Heart (tissue), 3 donors: ENCODE measurements around the genes MFSD6 and NAB1.

GRCh38 chr2:189469868-189470309 is 28.6 kb downstream of the WDR75 start:
- RAMPAGE, long total RNA, 2 experiments, result no peak in any of the 2 experiments

GRCh38 chr2:189552257-189552858 is 28.2 kb downstream of the SLC40A1 start:
- RAMPAGE, long total RNA, 2 experiments, result no peak in any of the 2 experiments

DNA sequence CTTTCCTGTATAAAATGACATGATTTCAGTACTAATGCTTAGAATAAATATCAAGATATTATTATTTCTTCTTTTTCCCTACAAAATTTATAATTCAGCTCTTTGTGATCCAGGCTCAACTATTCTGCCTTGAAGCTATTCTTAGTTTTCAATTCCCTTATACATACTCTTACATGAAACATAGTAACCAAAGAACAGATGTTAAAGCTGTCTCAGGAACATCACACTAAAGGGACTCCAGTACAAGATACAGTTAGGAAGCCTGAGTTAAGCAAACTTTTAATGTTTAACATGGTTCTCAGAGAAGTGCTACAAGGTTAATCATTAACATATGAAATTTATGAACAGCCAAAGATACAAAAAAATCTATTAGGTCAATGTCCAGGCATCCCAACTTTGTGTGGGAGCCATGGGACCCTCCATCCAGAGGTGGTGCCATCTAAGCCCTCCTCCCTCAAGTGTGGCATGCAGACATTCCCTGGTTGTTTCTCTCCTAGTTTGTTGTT is 5.9 kb downstream of the SLC40A1 start:
- RAMPAGE, long total RNA, 2 experiments, result no peak in any of the 2 experiments

DNA sequence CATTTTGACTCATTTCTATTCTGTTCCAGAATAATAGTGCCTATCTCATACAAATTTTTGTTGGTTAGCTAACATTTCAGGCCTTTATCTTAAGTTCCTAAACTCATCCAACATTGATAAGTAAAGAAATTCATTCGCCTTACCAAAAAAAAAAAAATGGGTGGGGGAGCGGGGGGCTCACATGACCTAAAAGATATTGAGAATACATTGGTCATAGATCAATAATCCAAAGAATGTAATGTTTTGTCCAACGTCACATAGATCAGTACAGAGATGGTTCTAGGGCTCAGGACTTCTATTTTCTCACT is 17.6 kb upstream of the ASDURF start:
- RAMPAGE, long total RNA, 2 experiments, result no peak in any of the 2 experiments

DNA sequence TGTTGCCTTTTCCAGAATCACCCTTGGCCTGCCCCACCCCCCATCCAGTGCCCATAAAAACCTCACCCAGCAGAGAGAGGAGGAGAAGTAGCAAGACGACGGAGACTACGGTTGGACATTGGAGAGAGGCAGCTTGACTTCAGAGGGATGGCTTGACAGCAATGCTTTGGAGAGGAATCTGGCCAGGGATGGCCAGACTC is 40.9 kb downstream of the C2orf88 start:
- RAMPAGE, long total RNA, 2 experiments, result no peak in any of the 2 experiments

GRCh38 chr2:190407427-190408523 is at the start of gene MFSD6:
Gene MFSD6, plus strand, starts transcription at chr2:190408355.
- RAMPAGE, long total RNA, 2 experiments, result no peak in any of the 2 experiments

DNA sequence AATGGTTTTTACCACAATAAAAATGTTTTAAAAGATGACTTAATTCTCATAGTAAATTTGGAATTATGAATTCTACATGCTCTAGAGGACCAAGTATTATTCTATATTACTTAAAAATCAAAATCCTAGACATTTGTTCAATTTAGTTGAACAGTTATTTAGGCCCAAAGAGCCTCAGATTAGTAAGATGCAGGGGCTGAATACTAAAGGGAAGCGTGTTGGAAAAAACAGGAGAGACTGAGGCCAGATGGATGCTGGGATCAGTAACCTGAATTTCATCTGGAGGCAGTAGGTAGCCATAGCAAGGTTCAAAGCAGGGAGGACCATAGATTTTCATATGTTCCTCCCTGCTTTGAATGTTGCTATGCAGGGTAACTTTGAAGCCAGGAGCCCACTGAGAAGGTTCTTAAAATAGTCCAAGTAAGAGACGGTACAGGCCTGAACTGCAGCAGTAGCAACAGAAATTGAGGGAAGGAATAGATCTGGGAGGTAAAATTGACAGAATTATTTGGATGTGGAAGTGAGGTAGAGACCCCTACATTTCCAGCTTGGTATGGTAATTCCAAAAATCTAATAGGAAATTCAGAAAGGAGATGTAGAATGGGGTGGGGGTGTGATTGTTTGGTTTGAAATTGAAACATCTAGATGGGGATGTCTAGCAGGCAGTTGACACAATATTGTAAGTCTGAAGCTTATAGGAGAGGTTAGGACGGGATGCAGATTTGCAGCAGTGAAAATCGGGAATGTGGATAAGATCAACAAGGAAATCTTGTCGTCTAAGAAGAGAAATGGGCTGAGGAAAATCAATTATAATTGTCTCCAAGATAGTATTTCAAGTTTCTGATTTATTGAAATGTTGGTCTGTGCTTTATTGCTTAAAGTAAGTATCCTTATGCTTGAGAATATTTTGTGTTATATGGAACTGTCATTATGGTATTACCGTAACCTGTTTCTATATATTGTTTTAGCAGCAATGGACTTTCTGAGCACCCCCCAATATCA is 34.3 kb downstream of the MFSD6 start:
- RAMPAGE, long total RNA, 2 experiments, result no peak in any of the 2 experiments

DNA sequence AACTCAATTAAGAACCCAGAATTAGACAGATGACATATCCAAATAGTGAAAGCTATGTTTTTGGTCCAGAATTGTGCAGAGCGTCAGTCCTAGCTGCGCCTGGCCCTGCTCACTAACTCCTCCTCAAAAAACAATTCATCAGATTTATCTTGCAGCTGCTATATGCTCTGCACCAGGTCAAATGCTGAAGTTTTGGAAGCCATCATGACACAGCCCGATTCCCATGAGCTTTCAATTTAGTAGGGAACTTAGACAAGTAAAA is 20.0 kb upstream of the NAB1 start:
- RAMPAGE, long total RNA, 2 experiments, result no peak in any of the 2 experiments

GRCh38 chr2:190647881-190648160 is 1.1 kb upstream of the NAB1 start:
- RAMPAGE, long total RNA, 2 experiments, result no peak in any of the 2 experiments

DNA sequence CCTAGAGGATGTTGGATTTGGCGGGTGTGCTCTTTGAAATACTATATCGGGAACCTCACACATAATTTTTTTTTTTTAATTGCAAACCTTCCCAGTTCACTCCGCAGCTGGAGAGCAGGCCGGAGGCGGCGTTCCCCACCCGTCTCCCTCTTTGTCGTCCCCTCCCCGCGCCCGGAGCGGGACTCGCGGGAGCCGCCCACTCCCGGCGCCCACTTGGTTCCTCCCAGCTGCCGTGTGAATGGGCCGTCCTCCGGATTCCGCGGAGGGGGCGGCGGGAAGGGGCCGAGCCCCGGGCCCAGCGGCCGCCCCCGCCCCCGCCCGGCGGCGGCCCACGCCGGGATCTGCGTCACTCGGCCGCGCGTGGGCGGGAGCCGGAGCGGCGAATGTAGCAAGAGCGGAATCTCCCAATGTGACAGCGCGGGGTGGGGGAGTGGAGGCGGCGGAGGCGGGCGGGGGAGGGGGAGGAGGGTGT is 297 bp upstream of the NAB1 start:
- RAMPAGE, long total RNA, 2 experiments, result no peak in any of the 2 experiments

- RAMPAGE, long total RNA, 2 experiments, result no peak in any of the 2 experiments
These were observed at the start of gene NAB1 for GRCh38 chr2:190649022-190650063. Gene NAB1, plus strand, starts transcription at chr2:190649083.

DNA sequence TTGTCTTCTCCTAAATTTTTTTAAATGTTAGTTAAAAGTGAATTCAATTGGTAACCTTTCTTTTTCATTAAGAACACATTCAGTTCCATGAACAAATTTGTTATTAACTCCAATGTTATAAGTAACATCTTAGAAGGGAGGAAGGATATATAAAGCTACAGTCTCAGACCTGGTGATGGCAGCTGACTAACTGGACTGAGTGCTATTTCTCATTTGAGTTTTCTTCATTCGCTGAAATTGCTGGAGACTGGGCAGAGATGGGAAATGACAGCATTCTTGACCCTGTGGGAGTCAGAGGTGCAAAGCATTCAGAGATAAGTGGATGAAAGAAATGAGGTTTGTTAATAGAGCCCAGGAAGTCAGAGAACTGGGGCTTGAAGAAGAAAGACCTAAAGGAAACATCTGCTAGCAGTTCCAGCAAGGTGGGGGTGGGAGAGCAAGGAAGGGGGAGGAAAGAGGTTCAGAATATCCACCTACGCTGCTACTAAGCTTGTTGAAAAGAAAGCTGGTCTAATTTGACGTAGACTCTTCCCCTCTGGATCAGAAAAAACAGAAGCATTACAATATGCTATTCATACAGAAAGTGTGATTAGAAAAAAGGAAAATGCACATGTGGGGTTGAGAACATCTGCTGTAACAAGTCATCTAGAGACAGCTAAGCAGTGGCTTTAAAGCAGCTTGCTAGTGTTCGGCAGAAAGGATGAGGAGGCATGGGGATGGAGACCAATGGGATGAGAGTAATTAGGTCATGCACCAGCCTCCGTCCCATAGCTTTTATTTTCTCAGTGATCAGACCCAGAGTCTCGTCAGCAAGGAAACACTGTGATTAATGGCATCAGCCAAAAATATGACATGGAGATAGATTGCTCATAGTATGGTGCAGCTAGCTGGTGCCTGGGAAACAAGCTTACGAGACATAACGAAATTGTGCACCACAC is 29.6 kb downstream of the NAB1 start:
- RAMPAGE, long total RNA, 2 experiments, result no peak in any of the 2 experiments

DNA sequence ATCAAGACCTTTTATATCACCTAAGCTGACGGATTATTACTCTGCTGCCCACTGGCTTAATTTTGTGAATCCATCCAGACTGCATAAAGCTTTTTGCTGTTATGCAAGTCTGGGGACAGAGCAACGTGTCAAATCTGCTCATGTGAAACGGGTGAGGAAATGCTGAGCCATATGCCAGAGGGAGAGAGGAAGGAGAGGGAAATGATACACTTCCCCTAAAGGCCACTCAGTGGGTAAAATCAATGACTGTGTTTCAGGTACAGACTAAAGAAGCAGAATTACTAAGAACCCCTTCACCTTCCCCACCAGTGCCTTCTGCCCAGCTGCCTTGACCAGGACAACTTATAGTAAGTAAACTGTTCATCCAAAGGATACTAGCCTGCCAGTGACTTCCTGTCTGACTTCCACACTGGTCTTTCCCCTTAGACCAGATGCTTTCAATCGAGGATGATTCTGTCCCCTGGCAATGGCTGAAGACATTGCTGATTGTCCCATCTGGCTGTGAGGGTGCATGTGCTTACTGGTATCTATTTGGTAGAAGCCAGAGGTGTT is 43.0 kb downstream of the STAT1 start:
- RAMPAGE, long total RNA, 2 experiments, result no peak in any of the 2 experiments

DNA sequence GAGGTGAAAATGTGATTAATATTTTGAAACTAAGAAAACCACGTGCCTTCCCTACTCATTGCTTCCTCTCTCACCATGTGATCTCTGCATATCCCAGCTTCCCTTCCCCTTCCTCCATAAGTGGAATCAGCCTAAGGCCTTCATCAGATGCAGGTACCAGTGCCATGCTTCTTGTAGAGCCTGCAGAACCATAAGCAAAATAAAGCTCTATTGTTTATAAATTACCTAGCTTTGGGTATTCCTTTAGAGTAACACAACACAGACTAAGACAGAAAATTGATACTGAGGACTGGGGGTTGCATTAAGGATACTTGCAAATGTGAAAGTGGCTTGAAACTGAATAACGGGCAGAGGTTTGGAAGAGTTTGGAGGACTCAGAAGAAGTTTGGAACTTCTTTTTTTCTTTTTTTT is 11.3 kb upstream of the STAT1 start:
- RAMPAGE, long total RNA, 2 experiments, result no peak in any of the 2 experiments

DNA sequence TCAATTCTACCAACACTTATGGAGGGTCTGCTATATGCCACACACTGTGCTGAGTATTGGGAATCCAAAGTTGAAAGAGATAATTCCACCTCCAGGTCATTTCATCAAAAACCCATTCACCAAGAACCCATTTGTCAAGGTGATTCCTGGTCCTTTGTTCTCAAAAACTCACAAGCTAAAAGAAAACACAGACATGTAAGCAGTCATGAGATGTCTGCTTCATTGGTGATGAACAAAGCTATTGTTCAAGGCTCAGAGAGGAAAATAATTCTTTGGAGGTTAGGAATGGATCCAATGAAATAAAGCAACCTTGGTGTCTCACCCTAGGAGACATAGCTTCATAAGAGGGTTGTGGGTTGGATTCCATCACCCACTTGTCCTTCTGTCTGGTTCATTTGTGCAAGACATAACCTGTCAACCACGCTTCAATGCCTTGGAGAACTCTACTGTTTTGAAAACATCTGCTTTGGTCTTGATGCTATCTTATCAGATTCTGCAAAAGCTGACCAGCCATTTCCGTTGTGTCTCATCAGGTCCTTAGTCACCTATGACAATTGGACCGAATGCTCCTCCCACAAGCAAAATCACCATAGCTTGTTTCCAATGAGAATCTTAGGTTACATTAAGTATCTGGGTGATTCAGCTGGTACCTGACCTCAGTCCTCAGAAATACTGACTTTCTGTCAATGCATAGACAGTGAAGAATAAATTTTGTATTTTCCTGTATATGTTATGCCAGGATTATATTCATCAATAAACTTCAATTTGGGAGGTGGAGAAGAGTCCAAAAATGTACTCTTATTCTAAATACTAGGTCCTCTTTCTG is 35.5 kb downstream of the STAT4 start:
- RAMPAGE, long total RNA, 2 experiments, result no peak in any of the 2 experiments

- RAMPAGE, long total RNA, 2 experiments, result no peak in any of the 2 experiments
These were observed 40.7 kb upstream of the MYO1B start for GRCh38 chr2:191204309-191205018.

DNA sequence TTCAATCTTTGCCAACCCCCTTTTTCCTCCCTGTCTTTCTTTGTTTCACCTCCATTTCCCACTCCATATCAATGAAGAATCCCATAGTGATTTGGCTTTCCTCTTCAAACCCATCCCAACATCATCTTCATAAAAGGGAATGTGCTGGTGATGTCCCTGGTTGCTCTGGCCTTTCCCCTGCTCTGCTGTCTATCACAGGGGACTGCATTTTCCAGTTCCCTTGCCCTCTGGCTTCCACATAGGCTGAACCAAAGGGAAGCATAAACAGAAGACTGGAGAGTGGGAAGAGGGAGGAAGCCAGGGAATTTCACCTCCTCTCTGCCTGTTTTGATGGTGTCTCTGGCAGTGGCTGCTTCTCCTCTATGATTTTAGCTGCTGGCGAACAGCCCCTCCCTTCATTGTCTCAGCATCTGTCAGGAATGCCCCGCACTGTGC is 12.5 kb upstream of the MYO1B start:
- RAMPAGE, long total RNA, 2 experiments, result no peak in any of the 2 experiments

GRCh38 chr2:191233995-191234194 is 11.3 kb upstream of the MYO1B start:
- RAMPAGE, long total RNA, 2 experiments, result no peak in any of the 2 experiments

GRCh38 chr2:191245820-191246718 is 865 bp downstream of the MYO1B start:
- RAMPAGE, long total RNA, 2 experiments, result no peak in any of the 2 experiments

DNA sequence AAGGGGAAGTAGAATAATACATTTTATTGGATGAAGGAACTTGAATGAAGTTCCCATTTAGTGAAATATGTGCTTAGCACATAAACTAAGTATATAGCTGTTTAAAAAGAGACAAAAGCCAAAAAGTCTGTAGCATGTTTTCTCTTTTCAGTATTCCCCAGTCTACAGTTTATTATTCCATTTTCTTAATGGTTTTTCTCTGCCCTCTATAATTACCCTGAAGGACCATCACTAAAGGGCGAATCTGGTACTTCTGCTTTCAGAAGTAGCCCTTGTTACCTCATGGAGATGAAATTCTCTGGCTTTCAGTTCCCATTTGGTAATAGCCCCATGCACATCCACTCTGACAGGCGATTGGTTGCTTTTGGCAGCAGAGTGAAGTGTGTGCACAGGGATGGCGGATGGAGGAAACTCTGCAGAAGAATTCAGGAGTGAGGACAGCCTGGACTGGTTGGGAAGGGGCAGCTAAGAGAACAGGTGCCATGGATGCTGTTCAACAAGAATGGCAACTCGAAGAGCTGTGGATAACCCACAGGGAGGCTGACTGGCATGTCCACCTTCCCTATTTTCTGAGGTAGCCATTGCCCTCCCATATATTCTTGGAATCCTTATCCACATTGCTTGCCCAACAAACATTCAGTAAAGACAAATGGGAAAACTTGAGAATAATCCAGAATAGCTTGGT is 66.3 kb upstream of the NABP1 start:
- RAMPAGE, long total RNA, 2 experiments, result no peak in any of the 2 experiments